Natural killer cell (primary cell): ENCODE data around the gene SNX10.

GRCh38 chr7:26201846-26202633 is 495 bp downstream of the CBX3 start:
- PRO-cap = no peak

DNA sequence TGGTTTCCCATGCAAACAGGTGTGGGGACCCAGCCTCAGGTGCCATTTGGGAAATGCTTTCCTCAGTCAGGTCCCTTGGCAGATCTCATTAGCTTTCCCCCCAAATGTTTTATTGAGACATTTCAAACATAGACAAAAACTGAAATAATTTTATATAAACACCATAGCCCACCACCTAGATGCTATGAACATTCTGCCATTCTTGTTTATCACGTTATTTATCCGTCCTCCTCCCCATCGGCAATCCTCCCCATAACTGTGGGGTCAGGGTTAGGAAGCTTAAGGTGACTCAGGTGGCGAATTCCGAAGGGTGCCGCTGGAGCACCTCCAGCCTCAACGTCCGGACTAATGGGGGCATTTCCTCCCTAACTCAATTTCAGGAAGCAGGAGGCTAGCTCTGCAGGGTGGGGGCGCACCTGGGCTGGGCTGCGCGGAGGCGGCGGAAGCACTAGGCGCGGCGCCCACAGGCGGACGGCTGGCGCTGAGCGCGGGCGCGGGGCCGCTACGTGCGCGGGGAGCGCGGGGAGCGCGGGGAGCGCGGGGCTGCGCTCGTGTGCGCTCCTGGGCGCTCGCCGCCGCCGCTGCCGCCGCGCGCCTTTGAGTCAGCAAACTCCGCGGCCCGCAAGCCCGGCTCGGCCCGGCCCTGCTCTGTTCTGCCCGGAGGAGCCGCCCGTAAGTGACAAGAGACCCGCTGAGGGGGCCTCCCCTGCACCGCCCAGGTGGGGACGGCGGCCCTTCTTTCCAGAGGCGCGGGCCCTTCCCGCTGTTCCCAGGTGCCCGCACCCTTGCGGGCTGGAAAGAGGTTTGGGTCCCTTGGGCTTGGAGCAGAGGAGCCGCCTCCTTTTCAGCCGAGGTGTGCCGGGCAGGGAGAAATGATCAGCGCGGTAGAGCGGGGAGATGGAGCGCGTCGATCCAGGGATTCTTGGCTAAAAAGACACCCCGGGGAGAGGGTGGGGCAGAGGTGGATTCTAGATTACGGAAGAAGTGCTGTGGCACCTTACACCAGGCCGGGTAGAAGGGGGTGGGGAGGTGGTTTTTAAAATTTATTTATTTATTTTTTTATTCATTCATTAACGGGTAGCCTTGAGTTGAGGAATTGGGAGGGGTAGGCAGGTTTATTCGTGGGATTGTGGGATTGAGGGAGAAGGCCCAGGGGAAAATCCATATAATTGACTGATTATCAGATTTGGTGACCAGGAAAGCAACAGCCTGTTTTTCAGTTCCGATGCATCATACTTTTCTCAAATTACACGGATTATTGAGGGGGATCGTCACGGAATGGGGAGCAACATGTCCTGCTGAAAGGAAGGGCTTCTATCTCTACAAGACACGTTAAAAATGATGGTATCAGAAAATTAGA is at the start of gene SNX10:
SNX10 (plus strand) TSS at position 448 of the 1,360 bp plus-strand sequence.
- PRO-cap = bidirectional peak, plus-strand start at position 608 of the sequence, minus-strand start at position 350 of the sequence

DNA sequence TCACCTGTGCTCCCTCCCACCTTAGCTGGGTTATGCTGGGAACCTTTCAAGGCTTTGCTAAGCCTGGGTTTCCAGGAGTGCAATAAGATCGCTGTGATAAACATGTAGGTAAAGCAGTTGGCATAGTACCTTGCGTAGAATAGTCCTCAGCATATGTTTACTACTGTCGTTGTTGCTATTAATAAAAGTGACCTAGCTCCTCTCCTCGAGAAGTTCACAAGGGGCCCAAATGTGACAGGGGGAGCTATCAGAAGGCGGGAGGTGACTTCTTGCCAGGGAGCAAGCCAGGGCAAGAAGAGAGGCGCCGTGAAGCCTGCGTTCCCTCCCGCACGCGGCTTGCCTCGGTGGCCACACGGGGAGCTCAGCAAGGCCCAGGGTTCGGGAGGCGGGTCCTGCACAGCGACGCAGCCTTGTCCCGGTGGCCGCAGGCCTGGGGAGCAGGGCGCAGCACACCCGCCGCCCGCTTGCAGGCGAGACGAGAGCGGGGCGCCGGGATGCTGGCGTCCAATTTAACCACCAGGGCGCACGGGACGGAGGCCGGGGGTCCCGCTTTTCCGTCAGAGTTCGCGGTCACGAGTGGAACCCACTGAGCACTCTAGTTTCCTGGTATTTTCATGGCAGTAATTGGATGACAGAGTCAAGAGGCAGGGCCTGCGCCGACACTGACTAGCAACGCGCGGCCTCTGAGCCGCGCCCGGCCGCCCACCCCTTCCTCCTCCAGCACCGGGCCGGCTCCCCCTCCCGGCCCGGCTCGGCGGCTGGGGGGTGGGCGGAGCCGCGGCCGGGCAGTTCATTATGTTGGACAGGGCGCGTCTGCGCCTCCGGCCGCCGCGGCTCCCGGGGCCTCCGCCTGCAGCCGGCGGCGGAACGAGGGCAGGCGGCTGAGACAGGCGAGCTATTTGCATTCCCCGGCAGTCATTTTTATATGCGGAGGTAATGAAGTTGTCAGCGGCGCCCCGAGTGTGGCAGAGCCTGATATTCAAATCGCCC is 106.4 kb downstream of the SNX10 start:
- PRO-cap = no peak

DNA sequence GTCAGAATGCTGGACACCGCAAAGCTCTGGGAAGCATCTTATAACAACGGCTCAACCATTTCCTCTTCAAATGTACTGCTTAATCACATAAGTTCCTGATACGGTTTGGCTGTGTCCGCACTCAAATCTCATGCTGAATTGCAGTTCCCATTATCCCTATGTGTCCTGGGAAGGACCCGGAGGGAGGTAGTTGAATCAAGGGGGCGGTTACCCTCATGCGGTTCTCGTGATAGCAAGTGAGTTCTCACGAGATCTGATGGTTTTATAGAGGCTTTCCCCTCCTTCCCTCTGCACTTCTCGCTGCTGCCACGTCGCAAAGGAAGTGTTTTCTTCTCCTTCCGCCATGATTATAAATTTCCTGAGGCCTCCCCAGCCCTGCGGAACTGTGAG is 226.3 kb downstream of the SKAP2 start:
- PRO-cap = no peak

DNA sequence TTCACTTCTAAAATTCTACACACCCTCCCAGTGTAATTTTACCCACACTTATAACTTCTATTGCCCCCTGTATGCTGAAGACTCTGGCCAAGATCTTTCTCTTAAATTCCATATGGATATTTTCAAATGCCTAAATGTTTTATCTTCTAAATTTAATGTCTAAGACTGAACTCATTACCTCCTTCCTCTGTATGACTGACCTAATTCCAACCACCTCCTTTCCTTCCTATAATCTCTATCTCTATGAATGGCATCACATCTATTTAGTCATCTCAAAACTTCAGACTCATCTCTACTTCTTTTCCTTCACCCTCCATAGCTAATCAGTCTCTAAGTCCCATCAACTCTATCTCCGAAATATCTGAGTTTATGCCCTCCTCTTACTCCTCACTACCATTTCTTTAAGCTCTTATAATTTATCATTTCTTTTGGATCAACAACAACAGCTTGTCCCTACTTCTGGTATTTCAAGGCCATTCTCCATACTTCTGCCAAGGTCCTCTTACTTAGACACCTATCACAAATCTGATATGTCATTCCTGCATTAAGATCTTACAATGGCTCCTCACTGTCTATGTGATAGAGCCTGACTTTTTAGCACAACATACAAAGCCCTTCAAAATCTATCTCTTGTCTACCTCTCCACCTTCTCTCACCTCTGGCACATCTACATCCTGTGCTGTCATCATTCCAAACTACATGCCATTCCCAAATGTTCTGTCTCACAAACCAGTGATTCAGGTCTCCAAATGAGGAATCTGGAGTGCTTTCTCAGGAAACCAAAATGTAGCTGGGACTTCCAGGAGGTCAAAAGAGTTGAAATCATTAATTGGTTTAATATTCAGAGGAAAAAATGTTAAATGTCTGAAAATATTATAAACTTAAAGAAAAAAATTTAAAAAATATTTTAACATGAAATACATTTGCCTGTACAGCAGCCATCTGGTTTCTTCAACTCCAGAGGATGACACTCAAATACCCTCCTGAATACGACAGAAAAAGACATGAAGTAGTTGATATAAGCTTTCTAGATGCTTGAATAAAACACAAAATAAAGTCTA is 87.8 kb downstream of the SKAP2 start:
- PRO-cap = no peak

DNA sequence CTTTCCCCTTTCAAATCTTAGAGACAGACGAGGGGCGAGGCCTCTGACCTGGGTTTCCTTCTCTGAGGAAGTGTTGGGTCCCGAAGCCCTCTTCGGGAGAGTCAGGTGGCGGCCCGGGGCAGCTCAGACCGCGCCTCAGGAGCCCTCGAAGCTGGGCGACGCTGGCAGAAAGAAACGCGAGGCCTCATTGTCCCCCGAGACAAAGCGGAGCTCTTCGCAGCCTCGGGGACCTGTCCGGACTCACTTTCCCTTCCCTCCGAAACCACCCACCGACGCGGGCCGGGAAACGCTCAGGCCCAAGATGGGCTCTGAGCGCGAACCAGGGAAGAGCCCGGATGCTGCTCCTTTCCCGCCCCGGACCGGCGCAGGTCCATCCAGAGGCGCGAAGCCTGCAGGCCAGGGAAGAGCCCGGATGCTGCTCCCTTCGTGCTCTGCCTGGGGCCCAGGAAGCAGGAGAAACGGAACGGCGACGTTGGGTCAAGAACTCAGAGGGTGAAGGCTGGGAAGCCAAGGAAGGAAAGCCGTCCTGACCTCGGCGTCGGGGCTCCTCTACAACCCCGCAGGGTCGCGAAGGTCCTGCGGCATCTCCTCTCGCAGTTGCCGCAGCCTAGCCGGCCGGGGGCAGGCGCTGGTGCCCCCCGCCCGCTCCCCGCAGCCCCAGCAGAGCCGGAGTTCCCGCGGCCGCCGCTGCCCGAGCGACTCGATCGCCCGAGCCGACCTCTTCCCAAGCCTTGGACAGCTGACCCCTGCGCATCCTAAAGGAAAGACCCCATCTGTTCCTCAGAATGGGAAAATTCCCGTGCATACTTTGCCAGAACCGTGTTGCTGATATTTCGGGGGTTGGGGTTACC is 7.8 kb downstream of the HOXA1 start:
- PRO-cap = no peak

- PRO-cap = no peak
Observed at GRCh38 chr7:27108091-27108578, 5.7 kb upstream of the HOXA2 start.

- PRO-cap = no peak
Observed at GRCh38 chr7:27119180-27119944, 11.2 kb downstream of the HOXA4 start.

DNA sequence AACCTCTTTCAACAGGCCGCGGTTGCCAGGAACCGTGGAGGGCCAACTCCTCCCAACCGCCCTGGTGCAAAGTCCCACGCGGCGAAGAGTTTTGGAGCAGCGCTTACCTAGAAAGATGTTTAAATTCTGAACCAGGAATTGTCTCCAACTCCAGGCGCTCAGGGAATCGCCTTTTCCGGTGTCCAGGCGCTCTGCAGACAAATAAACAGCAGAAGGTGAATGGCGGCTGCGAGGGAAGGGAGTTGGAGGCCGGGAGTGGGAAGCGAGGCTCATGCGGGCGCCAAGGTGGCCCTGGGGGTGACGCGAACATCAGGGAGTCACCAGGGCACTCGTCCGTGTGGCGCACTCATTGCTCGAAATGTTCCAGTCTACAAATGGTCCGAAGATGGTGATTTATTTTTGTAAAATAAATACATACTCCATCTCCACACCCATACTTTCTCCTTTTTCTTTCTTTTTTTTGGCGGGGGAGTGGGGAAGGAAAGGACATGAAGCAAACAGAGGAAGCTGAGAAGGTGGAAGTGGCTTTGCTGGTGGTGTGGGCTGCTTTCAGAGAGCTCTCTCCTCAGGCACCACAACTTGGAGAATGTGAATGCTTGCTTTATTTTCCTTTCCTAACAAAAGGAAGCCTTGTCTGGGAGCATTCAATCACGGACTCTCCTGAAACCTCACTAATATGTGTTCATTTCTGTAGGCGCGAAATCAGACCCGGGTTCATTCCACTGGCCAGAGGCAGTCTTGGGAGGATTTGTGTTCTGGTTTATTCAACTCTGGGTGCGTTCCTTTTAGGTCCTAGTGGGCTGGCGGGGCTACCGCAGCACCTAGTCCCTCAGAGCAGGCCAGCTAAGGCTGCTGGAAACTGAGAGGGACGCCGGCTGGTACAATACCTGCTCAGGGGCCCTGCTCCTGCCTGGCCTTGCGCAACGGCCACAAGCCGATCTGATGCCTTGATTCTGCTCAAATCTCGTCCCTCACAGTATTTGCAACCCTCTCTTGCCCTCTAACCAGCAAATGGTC is 7.8 kb downstream of the HOXA4 start:
- PRO-cap = no peak

- PRO-cap = no peak
Observed at GRCh38 chr7:27141587-27142410, 1.7 kb downstream of the HOXA5 start.

DNA sequence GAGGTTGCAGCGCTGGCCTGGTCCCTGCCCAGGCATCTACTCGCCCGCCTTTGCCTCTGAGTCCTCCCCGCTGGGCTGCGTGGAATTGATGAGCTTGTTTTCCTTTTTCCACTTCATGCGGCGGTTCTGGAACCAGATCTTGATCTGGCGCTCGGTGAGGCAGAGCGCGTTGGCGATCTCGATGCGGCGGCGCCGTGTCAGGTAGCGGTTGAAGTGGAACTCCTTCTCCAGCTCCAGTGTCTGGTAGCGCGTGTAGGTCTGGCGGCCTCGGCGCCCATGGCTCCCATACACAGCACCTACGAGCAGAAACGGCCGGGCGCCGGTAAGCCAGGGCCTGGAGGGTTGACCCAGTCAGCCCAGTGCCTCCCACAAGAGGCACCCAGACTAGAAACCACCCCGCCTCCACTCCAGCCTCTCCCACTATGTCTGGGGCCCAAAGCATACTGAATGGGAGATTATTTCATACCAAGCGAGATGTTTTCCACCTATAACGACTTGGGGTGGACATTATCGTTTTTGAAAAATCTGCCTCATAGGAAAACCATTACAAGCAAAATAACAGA is 1.9 kb downstream of the HOXA6 start:
- PRO-cap = no peak

GRCh38 chr7:27159035-27159792 is 2.7 kb upstream of the HOXA7 start:
- PRO-cap = no peak

GRCh38 chr7:27166333-27167003 is 1.1 kb upstream of the HOXA9 start:
- PRO-cap = no peak

DNA sequence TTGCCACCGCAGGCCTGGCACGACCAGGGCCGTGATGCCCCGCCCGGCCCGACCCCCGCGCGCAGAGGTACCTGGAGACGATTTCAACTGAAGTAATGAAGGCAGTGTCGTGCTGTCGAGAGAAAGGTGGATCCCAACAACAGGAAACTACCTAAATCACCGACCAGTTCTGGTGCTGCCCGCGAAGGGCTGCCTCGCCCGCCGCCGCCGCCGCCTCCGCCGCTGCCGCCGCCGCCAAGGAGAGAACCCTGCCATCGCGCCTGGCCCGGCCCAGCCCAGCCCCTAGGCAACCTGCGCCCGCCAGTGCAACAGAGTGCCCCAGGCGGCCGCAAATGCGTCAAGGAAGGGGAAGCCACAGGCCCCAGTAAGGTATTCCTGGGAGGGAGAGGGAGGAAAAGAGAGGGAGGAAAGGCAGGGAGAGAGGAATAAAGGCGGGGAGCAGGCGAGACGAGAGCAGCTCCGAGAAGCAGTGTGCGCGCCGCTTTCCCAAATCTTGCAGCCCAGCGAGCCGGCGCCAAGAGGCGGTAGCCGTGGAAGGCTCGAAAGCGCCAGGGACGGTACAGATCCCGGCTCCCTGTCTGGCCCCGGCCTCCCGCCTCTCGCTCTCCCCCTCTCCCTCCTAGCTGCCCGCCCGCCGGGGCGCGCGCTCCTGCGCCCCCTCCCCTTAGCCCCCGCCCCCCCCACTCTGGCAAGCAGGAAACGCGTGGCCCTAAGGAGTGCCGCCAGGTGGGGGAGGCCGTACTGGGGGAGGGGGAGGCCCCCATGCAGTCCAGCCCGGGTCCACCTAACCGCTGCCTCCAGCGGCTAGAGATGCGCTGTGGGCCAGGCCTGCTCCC is 4.3 kb upstream of the HOXA9 start:
- PRO-cap = no peak

GRCh38 chr7:27176744-27177206 is 2.7 kb upstream of the HOXA10 start:
- PRO-cap = no peak

- PRO-cap = no peak
Observed at GRCh38 chr7:27177207-27178322, 3.4 kb upstream of the HOXA10 start.

GRCh38 chr7:27189204-27189776 is 4.3 kb upstream of the HOXA11 start:
- PRO-cap = no peak

- PRO-cap = no peak
Observed at GRCh38 chr7:27462855-27463308, 199.8 kb downstream of the HIBADH start.

DNA sequence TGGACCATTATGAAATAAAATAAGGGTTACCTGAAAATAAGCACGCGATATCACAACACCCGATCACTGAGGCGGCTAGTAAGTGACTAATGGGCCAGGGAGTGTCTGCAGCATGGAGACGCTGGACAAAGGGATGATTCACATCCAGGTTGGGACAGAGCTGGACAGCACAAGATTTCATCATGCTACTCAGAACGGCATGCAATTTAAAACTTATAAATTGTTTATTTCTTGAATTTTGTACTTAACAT is 15.6 kb downstream of the HIBADH start:
- PRO-cap = no peak

- PRO-cap = no peak
Observed at GRCh38 chr7:27799772-27800148, 59.8 kb downstream of the TAX1BP1 start.